Hair follicle dermal papilla cell (primary cell): Measurements from ENCODE around the genes AKAP7 and ENPP3.

- CAGE, long polyA plus RNA: no peak
Measured at GRCh38 chr6:128302914-128303547, 217.4 kb downstream of the PTPRK start.

- CAGE, long polyA plus RNA: no peak
Measured at GRCh38 chr6:128885421-128885882, 2.5 kb downstream of the LAMA2 start.

- CAGE, long polyA plus RNA: no peak
Measured at GRCh38 chr6:129138432-129139205, 255.7 kb downstream of the LAMA2 start.

DNA sequence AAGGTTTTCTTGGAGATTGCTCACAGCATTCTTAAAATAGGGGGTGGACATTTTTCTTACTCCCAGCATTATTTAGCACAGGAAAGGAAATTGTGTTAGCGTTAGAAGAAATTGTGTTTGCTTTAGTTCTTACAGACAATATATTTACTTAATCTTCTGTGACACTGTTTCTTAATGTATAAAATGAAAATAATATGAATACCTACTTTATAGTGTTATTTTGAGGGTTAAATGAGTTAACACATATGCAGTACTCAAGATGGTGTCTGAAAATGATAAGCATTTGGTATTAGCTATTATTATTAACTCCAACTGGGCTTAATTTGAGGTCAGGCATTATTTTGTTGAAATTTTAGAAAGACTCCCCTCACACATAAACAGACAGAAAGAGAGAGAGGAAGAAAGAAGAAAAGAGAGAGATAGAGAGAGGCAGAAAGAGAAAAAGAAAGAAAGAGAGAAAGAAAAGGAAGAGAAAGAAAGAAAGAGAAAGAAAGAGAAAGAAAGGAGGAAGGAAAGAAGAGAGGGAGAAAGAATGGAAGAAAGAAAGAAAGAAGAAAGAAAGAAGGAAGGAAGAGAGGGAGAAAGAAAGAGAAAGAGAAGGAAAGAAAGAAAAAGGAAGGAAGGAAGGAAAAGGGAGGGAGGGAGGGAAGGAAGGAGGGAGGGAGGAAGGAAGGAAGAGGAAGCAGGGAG is 325.3 kb downstream of the LAMA2 start:
- CAGE, long polyA plus RNA: no peak

- CAGE, long polyA plus RNA: no peak
Measured at GRCh38 chr6:129490258-129490818, 219.6 kb downstream of the ARHGAP18 start.

DNA sequence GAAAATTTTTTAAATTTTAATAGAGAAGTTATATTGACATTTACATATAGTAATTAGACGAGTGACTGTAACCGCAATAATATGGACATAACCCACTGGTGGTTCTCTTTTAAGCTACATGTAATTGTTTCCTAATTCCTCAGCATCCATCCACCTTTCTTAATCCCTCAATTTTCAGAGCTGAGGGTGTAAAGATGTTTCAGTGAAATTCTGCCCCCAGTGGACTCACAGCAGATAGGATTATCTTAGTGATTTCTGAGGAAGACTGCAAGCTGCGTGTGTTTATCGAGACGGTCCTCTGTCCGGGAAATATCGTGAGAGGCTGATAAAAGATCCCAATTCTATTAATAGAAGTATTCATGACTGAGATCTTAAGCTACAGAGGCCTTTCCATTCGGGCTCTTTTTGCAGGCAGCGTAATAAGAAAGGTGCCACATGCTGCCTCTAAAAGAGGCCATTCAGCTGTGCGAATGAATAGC is 209.1 kb downstream of the ARHGAP18 start:
- CAGE, long polyA plus RNA: no peak

GRCh38 chr6:129679831-129680469 is 30.0 kb downstream of the ARHGAP18 start:
- CAGE, long polyA plus RNA: no peak

- CAGE, long polyA plus RNA: no peak
Measured at GRCh38 chr6:129692182-129692907, 17.6 kb downstream of the ARHGAP18 start.

DNA sequence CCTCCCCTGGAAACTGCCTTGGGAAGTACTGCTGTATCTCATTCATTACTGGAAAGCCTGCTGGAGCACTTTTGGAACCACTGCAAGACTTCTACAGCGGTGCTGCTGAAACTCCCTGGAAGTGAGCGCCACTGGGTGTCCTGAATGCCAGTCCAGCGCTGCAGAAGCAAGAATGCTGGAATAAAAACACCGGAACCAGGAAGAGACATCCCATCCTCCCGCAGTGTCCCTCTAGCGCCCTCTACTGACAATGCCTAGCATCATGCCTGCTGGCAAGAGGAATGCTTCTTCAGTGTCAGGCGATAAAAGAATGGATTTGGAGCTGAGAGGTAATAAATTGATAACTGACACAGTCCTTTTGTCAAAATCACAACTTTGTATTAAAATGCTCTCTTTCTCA is 65.1 kb upstream of the ARHGAP18 start:
- CAGE, long polyA plus RNA: no peak

- CAGE, long polyA plus RNA: no peak
Measured at GRCh38 chr6:130052624-130053132, 34.3 kb downstream of the L3MBTL3 start.

- CAGE, long polyA plus RNA: no peak
Measured at GRCh38 chr6:130132408-130132842, 90.3 kb downstream of the SAMD3 start.

DNA sequence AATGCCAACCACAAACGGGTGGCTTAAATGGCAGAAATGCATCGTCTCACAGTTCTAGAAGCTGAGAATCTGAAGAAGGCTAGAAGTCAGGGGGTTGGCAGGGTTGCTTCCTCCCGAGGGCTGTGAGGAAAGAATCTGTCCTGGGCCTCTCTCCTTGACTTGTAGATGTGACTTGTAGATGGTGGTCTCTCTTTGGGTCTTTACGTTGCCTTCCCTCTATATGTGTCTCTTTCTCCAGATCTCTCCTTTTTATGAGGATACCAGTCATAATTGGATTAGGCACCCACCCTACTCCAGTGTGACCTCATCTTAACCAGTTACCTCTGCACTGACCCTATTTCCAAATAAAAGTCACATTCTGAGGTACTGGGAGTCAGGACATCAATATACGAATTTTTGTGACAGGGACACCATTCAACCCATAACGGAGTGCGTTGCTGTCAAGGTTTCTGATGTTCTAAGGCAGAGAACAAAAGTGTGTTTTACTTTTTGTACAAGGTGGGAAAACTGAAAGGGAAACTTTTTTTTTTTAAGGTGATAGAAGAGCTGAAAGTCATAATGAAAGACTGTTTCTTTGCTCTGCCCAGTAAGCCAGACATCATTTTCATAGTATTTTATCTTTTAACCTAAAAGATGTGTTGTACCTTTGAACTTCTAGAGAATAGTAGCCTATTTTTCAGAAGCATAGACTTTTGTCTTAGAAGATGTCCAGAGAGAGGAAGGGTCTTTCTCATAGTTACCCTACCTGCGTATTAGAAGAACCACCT is 84.3 kb downstream of the SAMD3 start:
- CAGE, long polyA plus RNA: no peak

GRCh38 chr6:130368589-130369071 is 2.8 kb downstream of the TMEM200A start:
- CAGE, long polyA plus RNA: no peak

DNA sequence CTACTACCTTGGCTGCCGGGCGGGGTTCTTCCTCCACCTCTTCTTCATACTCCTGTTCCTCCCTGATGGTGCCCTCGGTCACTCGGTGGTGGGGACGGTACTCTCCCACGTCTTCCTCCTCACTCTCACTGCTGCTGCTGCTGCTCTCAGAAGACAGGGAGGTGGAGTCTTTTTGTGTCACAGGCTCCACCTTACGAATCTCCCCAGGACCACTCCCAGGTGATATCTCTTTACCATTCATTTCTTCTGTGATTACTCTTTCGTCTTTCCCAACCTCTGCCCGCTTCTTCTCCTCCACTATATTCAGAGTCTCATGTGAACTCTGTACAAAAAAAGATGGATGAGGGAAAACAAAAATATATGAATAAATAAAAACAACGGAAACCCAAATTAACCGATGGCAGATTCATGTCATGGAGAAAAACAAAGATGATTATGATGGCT is 42.6 kb downstream of the SMLR1 start:
- CAGE, long polyA plus RNA: no peak

GRCh38 chr6:131129875-131130246 is 5.4 kb upstream of the AKAP7 start:
- CAGE, long polyA plus RNA: no peak

GRCh38 chr6:131134833-131136141 is at the start of gene AKAP7:
Gene AKAP7, plus strand, starts transcription at chr6:131135467.
- CAGE, long polyA plus RNA: no peak

DNA sequence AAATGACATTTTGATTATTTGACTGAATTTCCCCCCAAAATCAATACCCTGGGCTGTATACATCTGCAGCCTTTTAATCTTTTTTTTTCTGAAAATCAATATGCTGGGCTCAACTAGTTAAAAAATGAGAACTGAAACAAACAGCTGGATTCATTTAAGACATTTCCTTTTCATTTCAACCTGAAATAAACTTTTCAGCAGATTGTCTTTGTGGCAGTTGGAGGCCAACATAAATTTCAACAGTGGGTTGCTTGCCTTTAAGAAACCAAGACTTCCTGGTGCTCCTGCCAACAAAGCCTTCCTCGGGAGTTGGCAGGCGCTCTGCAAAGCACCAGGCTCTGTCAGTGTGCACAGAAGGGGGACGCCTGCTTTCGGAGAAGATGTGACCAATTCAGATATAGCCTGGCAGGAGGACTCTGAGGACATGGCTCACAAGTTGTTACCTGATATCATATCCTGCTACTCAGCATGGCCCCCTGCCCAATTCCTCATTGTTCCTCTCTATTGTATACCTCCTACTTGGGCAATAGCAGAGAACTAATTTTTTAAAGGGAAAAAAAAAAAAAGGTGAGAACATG is 204.6 kb upstream of the ARG1 start:
- CAGE, long polyA plus RNA: no peak

DNA sequence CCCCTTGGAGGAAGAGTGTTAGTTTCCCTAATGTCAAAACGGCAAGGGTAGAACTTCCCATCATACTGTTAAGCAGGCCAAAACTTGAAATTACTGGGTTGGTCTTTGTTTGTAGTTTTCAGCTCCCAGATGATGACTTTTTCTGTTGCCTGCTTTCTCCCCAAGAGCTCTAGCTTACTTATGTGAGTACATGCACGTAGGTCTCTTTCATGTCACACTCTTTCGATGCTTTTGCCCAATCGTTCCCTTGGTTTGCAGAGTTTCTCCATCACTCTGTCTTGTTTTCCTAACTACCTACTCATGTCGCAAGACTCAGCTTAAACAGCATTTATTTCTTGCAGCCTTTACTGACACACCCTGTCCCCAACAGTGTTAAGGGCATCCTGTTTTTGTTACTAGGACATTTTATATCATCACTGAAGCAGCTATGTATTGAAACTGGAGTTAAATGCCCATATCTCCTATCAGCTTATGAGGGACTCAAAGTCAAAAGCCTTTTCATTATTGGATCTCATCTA is 2.8 kb downstream of the ARG1 start:
- CAGE, long polyA plus RNA: no peak

GRCh38 chr6:131636858-131637580 is at the start of gene ENPP3:
Gene ENPP3, plus strand, starts transcription at chr6:131637302.
- CAGE, long polyA plus RNA: no peak

DNA sequence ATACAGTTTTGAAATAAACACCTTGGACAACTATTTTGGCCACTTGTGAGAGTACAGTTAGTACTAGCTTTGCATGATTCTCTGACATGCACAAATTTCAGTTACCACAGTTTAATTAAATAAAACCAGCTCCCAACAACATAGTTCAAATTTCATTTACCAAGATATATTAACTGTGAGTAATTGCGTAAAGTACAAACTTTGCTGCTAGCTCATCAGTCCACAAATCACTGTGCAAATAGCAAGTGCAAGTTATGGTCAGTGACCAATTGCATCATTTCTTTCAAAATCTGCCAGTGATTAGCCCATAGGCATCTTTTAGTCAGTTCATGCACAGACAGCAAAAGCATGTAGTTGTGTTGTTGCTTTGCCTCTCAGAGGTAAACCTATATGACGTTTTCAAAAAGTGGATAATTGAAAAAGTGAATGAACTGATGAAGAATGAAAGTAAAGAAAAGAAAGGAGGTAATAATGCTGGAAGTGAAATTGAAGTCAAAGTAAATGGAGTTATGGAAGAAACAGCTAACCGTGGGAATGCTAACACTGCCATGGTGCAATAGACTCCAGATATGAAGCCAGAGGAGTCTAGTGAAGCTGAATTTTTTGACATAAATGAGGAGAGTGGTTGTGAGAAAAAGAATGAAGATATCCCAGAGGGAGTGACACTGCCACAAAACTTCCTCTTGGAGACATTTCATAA is 36.5 kb downstream of the ENPP1 start:
- CAGE, long polyA plus RNA: no peak